ENCODE measurements around the gene INPP5A.

GRCh38 chr10:132255522-132255979 is 52.2 kb downstream of the STK32C start:
- PRO-cap, result no peak
- RAMPAGE, long total RNA, result no peak

DNA sequence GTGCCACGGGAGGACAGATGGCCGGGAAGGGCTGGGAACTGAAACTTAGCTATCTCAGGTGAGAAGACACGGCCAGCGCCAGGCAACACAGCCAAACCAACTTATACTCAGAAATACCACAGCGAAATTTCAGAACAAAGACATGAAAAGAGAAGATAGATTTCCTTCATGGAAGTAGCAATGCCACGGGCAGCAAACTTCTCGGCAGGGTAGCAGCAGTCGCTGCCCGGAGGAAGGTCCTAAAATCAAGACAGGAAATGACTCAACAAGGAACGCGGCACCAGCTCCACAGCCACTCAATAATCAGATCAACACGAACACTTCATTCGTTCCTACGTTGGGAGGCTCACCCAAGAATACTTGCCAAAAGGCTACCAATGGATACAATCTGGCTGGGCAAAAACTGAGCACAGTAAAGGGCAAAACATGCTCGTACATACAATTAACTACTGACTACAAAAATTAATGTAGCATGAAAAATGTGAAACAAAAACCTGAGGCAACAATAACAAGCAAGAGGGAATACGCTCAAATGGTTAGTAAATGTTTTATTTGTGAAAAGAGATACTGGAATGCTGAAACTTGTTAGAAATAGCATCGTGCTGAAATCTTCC is 2.1 kb upstream of the LRRC27 start:
- PRO-cap, result no peak
- RAMPAGE, long total RNA, result no peak

DNA sequence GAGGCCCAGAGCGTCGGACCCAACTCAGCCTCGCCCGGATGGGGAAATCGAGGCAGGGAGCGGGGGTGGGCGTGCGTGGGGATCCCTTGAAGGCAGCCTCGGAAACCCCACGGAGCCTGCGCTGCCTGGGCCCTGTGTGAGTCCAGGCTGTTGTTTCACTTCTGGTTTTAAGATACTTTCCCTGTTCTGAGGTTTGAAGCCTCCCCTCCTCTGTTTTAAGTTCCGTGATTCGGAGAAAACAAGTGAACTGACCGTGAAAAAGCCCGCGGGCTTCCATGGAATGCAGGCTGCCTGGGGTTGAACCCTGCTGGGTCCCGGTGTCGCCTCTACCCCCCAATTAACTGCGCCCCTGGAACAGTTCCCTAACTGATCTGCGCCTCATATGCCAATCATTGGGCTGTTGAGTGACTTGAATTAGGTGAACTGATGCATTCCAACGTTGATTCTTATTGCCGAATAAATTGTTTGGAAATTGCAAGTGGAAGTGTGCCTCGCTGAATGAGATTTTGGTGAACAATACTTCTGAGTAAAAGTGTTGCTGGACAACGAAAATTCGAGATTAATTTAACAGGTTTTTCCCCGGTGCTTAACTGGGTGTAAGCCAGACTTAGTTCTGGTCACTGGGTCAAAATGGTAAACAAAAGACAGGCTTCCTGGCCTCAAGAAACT is 542 bp downstream of the LRRC27 start:
- PRO-cap, result bidirectional peak, plus-strand start at position 225 of the sequence, minus-strand start at position 142 of the sequence
- RAMPAGE, long total RNA, result no peak

GRCh38 chr10:132388700-132389934 is 7.9 kb upstream of the PWWP2B start:
- PRO-cap, result no peak
- RAMPAGE, long total RNA, result no peak

DNA sequence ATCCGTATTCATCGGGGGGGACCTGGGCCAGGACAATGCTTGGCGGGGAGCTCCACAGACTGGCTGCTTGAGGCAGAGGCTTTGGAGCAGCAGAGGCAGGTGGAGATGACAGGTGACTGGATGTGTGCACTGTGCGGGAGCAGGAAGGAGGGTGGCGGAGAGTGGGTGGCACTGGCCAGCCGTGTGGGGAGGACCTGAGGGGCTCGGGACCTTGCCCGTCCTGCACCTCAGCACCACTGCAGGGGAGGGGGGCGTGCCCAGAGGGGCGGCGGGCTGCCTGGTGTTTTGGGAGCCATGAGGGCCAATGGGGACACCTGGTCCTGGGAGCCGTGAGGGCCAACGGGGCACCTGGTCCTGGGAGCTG is 13.3 kb downstream of the PWWP2B start:
- PRO-cap, result no peak
- RAMPAGE, long total RNA, result no peak

DNA sequence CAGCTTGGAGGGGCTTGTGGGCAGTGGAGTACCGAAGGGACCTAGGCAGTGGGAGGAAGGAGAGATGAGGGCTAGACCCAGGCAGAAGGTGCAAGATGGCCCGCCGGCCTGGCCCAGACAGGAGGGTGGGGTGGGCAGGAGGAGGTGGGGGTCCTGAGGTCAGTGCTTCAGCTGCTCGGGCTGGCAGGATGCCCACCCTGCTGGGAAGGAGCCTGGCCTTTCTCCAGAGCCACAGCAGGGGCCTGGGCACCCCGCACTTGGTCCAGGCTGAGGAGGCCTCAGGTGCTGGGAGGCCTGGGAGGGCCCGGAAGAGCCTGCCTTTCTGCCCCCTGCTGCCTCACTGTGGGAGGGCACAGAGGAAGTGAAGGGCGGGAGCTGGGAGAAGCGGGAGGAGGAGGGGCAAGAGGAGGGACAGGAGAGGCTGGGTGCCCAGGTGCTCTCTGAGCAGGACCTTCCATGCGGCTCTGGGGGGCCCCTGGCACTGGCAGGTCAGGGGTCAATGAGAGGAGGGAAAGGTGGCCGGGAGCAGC is 49.7 kb downstream of the PWWP2B start:
- PRO-cap, result bidirectional peak, plus-strand start at position 393 of the sequence, minus-strand start at position 266 of the sequence
- RAMPAGE, long total RNA, result no peak

DNA sequence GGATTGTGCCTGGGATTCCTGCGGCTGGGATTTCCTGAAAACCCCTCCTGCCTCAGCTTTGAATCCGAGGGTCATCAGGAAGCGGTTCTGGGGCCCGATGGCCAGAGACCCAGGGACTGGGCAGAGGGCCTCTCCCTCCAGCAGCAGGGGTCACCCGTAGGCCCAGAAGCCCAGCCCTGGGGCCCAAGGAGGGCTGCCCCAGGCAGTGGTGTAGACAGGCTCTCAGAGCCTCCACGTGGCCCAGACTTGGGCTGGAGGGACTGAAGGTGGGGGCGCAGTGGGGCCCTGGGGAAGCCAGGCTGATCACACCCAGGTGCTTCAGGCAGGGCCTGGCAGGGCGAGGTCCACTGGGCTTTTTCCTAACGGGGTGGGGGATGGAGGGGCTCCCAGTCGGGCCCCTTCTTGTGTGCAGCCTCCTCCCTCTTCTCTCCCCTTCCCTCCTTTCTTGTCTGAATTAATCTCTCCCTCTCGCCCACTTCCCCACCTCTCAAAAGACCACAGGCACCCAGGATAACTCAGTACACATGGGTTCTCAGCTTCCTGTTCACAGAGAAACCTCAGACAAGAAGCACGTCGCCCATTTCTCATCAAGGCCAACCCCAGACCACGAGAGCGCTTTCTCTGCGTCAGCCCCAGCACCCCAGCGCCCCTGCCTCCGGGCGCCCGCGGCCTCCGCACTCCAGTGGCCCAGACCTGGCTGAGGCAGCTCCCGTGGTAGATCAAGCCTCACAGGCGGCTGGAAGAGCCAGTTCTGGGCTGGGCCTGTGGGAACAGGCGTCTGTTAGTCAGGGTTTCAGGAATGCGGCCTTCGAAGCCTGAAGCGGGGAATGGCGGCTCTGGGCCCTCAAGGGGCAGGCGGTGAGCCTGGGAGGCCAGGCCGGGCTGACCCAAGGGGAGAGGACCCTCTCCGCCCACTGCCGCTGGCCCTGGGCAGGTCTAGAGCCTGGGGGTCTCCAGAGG is 50.5 kb downstream of the PWWP2B start:
- PRO-cap, result no peak
- RAMPAGE, long total RNA, result no peak

GRCh38 chr10:132465111-132465667 is 68.2 kb downstream of the PWWP2B start:
- PRO-cap, result no peak
- RAMPAGE, long total RNA, result no peak

GRCh38 chr10:132516495-132517866 is 20.6 kb upstream of the INPP5A start:
- PRO-cap, result no peak
- RAMPAGE, long total RNA, result no peak

- PRO-cap, result no peak
- RAMPAGE, long total RNA, result no peak
Measured at GRCh38 chr10:132526724-132527141, 10.9 kb upstream of the INPP5A start.

DNA sequence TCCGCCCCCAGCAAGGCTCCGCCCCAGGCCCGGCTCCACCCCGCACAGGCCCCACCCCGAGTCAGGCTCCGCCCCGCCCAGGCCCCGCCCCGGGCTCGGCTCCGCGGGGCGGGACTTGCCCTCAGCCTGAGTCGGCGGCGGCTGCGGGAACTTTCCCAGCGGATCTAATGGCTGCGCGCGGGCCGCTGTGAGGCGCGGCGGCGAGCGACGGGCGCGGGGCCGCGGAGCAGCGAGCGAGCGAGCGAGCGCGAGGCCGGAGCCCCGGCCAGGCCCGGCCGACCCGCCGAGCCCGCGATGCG is at the start of gene INPP5A:
TSS of gene INPP5A (plus strand) at position 114 of the 299 bp plus-strand sequence.
- PRO-cap, result no peak
- RAMPAGE, long total RNA, result no peak

DNA sequence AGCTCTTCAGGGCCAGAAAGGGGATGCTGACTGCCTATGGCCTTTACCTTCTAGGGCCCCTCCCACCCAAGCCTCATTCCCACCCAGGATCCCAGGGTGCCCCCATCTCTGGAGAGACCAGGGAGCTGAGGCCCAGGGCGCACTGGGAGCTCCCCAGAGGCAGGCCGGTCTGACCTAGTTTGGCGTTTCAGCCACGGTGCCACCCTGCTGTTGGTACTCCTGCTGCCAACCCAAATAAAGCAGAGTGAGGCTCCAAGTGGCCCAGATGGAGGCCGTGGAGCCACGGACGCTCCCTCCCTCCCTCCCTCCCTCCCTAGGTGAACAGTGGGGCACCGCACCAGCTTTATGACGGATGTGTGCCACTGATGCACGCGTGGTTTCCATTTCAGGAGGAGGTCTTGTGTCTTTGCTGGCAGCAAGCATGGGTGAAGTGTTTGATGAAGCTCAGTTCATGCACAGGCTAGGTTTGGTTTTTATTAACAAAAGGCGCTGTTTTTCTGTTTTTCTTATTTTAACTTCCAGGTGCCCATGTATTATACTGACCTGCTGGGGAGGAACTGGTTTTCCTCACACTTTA is 1.9 kb downstream of the INPP5A start:
- PRO-cap, result no peak
- RAMPAGE, long total RNA, result no peak

DNA sequence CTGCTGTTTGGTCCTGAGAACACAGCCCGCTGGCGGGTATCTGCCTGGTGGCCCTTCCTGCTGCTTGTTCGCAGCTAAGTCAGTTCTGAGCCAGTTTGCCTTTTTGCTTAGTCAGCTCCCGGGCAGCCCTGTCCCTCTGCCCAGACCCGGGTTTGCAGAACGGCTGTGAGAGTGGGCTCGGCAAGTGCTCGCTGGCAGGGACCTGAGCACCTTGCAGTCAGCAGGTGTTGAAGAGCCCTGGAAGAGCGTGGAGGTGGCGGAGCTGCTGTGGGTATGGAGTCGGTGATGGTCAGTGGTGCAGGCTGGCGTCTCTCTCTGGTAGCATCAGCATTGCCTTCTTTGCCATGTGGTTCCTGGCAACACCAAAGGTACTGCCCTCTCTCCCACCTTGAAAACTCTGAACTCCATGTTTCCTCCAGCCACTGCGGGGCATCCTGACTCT is 4.6 kb downstream of the INPP5A start:
- PRO-cap, result no peak
- RAMPAGE, long total RNA, result no peak

DNA sequence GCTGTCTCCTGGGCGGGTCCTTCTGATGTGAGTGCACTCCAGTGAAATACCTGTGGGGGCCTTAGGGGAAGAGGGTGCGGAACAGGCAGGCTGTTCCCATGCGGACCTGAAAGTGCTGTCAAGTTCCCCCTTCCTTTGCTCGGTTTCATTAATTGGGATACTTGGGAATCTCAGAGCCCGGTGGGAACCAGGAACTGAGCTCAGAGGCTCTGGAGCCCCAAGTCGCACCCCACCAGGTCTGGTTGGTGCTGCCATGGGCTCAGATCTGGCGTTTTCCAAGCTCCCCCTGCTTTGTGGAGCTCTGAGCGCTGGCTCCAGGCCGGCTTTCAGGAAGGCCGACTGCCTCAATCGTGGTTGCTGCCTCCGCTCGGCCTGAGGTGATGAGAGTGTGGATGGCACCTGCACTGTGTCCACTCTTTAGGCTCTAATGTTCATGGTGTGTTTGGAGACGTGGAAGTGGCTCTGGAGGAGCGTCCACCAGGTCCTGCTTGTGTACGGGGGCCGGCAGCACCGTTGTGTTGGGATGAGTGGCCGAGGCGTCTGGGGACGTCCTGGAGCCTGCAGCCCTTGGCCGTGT is 8.0 kb downstream of the INPP5A start:
- PRO-cap, result no peak
- RAMPAGE, long total RNA, result no peak

GRCh38 chr10:132555186-132556077 is 17.8 kb downstream of the INPP5A start:
- PRO-cap, result no peak
- RAMPAGE, long total RNA, result no peak

GRCh38 chr10:132593886-132594776 is 56.5 kb downstream of the INPP5A start:
- PRO-cap, result no peak
- RAMPAGE, long total RNA, result no peak

GRCh38 chr10:132599264-132599754 is 61.7 kb downstream of the INPP5A start:
- PRO-cap, result no peak
- RAMPAGE, long total RNA, result no peak

DNA sequence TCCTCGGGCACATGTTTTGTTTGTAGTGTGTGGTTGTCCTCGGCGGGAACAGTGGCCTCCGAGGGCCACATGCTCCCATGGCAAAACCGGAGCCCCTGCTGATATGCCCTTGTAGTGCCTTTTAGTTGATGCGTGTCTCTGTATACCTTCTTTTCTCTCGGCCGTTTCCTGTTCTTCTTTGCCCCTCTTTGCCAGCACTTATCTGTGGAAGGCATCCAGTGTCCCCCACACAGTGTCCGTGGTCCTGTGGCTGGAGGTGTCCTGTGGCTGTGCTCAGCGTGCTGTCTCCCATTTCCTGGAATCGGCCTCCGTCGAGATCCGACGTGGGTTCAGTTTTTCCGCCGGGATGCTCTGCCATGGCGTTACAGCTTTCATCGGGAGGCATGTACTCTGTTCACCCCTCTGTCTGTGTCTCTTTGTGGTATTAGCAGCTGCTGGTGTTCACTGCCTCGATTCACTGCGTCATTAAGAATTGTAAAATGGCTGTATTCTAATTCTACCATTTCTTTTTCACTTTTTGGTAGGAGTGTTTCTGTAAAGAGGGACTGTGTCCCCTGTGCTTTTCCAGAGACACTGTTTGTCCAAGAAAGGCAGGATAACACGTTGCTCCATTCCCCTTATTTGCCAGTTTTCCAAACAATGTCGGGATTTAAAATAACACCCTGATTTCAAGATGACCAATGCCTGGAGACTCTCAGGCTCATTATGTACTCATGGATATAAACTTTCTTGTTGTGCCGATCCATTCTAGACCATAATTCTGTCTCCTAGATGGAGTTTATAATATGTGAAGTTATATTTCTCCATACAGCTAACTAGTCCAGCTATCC is 103.2 kb downstream of the INPP5A start:
- PRO-cap, result no peak
- RAMPAGE, long total RNA, result no peak

- PRO-cap, result no peak
- RAMPAGE, long total RNA, result no peak
Measured at GRCh38 chr10:132642136-132642732, 104.6 kb downstream of the INPP5A start.

DNA sequence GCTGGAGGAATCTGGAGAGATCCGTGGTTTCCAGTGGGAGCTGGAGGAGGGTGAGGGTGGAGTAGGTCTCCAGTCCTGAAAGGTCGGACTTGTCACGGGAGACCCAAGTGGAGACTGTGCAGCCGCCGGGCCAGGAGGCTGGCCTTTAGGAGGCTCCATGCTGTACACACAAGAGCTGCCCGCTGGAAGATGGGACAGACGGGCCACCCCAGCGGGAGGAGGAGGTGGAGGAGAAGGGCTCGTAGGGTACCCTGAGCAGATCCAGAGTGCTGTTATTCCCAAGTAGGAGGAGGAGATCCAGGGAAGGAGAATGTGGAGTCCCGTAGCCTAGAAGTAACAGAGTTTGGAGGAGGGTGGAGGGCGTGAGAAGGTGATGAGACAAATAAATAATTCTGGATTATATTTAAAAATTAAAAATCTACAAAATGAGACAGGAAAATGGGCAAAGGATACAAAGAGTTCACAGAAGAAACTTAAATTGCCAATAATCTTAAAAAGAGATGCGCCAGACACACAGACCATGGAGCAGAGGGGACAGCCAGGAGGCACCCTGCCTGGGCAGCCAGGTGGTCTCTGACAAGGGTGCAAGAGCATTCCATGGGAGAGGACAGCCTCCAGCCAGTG is 106.6 kb downstream of the NKX6-2 start:
- PRO-cap, result no peak
- RAMPAGE, long total RNA, result no peak